ENCODE results near the genes STAP1, TMPRSS11E, OPRPN and UTP3.

- PRO-cap, result no peak
These were observed 544.7 kb downstream of the CENPC start for GRCh38 chr4:67000681-67000890.

DNA sequence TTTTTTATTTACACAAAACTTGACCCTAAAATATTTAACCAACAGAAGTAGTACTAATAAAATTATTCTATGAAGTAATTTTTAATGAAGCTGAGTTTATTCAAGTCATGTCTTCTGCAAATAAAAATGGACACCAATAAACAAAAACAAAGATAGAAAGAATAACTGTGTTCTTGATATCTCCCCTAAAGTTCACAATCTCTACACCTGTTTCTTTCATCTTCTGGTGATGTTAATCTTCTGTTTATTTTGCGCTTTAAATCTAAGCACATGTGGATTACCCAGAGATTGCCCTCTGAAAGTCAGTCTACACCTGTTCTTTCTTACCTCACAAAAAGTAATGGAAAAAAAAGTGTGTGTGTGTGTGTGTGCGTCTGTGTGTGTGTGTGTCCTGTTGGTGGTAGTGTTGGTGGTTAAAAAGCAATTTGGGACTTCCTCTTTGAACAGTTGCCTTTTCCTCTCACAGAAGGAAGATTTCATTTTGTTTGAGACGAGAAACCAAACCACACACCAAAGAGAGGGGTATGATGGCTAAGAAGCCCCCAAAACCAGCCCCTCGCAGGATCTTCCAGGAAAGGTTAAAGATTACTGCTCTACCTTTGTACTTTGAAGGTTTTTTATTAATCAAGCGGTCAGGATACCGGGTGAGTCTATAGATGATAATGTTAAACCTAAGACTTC lies at the start of gene STAP1:
Gene STAP1 (plus strand): TSS at position 442 of the 681 bp plus-strand sequence.
- PRO-cap, result no peak

DNA sequence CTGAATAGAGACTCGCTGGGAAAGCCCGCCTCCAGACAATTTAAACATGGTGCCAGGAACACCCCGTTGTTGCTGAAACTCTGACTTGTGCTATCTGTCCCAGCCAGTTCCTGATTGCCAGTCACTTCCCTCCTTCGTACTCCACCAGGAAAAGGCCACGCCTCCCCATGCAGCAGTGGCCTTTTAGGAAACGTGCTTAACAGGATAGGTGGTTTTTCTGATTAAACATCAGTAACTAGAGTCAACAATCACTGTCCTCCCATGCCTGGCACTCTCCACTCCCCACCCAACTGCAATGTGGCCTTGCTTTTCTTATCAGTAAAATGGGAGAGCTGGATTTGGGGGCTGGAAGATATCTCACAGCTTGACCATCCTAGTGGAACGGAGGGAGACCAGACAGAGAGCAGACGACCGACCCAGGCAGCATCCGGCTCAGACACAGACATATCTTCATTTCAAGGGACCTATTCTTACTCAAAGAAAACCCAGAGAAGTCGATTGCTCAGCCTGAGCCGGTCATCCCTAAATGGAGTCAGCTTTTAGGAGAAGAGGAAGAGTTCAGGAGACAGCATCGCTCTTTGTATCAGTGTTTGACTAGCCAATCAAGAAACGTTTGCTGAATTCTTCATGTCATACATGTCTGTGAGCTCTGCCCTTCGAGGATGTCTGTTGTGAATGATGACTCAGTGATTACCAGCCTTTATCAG lies 12.7 kb upstream of the UBA6 start:
- PRO-cap, result no peak

GRCh38 chr4:67885531-67886253 lies 1.9 kb upstream of the TMPRSS11D start:
- PRO-cap, result no peak

DNA sequence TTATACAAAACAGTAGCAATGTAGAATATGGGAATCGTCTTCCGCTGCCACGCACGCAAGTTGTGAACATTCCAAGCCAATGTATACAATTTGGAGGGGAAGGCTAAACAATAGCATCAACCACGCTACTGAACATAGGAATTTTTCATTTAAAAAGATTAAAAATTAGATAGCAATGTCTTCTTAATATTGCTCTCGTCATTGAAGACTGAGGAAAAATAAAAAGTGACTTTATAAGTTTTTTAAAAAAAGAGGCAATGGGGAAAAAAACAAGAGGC lies 36.6 kb downstream of the YTHDC1 start:
- PRO-cap, result no peak

GRCh38 chr4:68447347-68447613 lies at the start of gene TMPRSS11E:
Gene TMPRSS11E, plus strand, starts transcription at chr4:68447463.
- PRO-cap, result no peak

DNA sequence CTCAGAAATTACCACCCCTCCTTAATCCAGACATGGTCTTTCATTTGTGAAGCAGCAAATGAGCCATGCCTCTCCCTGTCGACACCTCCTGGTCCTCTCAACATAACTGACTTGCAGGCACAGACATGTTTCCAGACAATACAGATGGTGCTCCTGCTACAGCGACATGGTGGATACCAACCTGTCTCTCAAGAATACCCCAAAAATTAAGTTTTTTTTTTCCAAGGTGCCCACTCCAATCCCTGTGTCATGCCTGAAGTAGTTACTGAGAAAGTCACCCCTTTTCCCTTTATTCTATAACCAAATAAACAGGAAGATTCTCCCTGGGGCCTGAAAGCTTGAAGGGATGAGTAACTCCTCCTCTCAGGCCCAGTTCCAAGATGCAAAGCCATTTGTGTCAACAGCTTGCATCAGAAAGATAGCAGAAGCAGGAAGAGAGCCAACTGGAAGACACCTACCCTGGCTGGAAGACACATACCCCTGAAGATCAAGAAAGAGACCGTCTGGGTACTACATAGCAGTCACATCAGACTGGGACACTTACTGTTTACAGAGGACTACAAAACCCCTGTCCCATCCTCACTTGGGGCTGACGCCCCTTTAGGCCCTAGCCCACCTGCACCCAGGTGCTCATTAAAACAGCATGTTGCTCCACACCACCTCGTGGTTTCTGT lies 5.5 kb upstream of the UGT2B17 start:
- PRO-cap, result no peak

DNA sequence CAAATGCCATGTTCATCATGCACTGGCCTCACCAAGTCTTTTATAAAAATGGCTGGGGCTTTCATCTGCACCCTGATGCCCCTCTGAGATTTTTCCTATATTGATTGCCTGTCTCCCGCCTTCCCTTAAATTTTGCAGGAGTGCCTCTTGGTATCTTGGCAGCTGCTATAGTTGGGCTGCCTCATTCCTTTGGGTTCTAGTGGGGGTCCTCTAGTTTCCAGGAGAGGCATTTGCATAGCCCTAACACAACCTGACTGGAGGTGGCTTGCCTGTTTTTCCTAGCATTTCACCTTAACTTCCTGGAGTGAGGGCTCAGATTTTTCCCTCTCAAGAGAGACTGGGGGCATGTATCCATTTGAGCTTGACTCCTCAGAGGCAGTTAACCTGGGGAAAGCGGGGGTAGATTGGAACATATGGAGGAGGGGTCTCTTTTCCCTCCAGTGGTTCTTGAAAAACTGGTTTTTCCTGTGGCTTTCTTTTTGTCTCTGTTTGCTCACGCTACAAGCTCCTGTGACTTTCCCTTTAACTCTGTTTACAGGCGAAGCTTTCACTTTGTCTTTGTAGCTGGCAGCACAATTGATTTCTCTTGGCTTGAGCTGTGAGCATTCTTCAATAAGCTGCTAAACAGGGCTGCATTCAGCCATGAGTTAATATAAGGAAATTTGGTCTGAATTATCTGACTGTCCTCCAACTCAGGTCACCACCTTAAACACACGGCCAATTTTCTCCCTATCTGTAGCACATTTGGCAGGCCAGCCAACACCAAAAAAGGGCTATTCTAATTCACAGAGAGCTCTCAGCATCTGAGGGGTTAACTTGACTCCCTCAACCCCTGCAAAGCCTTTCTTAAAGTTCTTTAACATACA lies 45.8 kb downstream of the UGT2A3 start:
- PRO-cap, result no peak

- PRO-cap, result no peak
These were observed 3.3 kb downstream of the UGT2A3 start for GRCh38 chr4:68948312-68948703.

- PRO-cap, result no peak
These were observed 68.6 kb upstream of the UGT2A3 start for GRCh38 chr4:69020180-69020596.

GRCh38 chr4:69104901-69105153 lies 8.6 kb downstream of the UGT2B7 start:
- PRO-cap, result no peak

GRCh38 chr4:69331168-69331632 lies 50.9 kb downstream of the UGT2B28 start:
- PRO-cap, result no peak

DNA sequence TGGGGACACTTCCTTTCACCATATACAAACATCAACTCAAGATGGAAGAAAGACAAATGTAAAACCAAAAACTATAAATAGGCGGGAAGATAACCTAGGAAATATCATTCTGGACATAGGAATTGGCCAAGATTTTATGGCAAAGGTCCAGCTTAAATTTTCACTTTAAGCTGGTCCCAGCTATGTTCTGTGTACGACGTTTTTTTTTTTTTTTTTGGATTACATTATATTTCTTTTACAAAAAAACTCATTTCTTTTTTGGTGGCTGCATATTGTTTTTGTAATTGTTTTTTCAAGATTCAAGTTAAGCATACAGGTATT lies 59.3 kb upstream of the UGT2B4 start:
- PRO-cap, result no peak

GRCh38 chr4:70397741-70398050 lies at the start of gene OPRPN:
Gene OPRPN, plus strand, starts transcription at chr4:70397940.
- PRO-cap, result no peak

DNA sequence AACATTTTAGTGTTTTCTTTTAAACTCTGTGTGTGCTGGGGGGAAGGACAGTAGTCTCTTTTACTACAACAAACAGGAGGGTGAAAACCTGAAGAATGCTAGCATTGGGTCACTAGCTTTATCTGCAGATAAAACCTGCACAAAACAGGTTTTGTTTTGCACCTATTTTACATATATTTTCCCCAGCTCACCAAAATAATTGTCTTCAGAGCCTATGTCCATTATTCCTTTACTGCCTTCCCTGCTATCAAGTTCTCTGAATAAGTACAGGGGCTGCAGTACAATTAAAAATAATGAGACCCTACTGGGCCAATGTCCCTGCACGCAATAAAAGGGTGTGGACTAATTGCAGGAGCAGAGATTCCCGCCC lies 273 bp upstream of the AMBN start:
- PRO-cap, result no peak

DNA sequence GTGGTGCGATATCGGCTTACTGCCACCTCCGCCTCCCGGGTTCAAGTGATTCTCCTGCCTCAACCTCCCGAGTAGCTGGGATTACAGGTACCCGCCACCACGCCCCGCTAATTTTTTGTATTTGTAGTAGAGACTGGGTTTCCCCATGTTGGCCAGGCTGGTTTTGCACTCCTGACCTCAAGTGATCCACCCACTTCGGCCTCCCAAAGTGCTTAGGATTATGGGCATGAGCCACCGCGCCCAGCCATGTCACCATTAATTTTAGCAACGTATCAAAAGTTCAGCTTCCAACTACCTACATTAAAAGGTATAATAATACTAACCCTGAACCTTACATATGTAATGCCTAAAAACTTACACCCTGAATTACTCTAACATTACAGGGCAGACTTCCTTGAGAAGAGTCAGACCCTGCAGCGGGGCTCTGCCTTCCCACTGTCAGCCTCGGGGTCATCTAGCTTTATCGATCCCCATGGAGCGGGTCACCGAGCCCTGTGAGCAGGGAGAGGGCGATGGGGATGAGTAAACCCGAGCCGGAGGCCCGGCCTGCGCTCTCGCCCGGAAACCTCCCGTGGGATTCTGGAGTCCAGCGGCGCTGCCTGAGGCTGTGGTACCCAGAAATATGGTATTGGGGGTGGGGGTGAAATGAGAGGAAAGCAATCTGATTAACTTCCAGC lies 774 bp upstream of the UTP3 start:
- PRO-cap, result no peak

- PRO-cap, result bidirectional peak, plus-strand start at chr4:70688559, minus-strand start at chr4:70688184
These were observed at the start of gene UTP3 for GRCh38 chr4:70688097-70688717. Gene UTP3, plus strand, starts transcription at chr4:70688532.

- PRO-cap, result no peak
These were observed 636 bp downstream of the RUFY3 start for GRCh38 chr4:70722335-70722864.

- PRO-cap, result no peak
These were observed 1.3 kb downstream of the DCK start for GRCh38 chr4:70994692-70995130.

DNA sequence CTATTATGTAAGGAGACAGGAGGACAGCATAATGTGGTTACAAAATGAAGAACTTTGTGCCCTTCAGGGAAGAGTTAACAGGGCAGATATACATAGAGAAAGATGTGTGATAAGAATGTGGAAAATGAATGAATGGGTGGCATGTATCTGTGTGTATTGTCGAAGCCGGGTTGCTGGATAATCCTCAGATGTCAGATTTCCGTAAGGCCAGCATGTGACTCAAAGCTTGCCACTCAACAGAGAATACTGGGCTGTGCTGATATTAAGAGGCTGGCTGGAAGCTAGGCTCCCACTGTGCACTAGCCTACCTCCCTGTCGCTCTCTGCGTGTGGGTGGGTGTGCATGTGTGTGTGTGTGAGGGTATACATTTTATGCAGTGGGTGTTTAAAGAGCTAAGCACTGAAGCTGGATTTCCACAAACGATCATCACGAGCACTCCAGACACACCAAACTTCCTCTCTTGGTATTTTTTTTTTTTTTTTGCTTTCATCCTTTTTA lies 48.8 kb downstream of the SLC4A4 start:
- PRO-cap, result no peak